BE2C (cell line): ENCODE measurements around a stretch of chr19.

GRCh38 chr19:4338996-4339395 lies 369 bp upstream of the STAP2 start:
- RRBS, result no CpG with 5 or more reads among the region's 10 CpGs

DNA sequence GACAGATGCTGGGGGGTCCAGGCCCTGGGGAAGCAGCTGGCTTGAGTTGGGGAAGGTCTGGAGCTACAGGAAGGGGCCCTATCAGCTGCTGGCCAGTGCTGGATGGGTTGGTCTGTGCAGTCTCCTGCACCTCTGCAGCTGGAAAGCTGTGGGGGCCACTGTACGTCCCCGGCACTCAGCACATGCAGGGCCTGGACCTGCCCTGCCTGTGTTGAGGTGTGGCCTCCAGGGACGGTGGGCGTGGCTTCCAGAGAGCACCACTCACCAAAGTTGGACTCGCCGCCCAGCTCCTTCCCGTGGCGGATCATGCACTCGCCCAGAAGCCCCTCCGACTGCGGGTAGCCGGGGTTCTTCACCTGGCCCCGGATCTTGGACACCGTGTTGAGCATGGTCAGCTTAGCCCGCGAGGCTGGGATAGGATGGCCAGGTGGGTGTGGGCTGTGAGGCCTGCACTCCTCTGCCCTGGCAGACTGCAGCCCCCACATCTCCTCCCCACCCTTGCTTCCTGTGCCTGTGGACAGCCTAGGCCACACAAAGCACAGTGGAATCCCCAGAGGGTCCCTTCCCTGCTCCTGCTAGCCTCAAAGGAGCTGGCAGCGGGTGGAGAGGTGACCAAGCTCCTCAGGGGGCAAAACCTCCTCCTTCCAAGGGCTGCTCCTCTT lies 22.0 kb downstream of the MPND start:
- RRBS, result no CpG with 5 or more reads among the region's 17 CpGs

DNA sequence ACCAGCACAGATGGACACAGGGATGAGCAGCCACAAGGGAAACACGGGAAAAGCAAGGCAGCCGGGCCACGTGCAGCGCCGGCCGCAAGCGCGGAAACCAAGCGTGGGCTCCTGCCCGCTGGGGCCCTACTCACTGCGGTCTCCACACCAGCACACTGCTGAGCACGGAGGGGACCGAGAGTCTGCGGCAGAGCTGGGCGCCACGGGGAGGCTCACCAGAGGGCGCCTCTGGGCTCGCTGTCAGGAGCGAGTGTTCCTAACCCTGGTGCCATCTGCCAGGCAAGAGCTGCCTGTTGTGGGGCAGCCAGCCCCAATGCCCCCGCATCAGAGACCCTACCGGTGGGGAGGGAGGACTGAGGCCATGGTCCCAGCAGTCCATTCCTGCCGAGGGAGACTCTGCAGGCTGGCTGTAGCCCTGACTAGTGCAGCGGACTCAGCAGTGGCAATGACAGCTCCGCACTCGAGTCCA lies 26.6 kb downstream of the MPND start:
- RRBS, result no CpG with 5 or more reads among the region's 25 CpGs

DNA sequence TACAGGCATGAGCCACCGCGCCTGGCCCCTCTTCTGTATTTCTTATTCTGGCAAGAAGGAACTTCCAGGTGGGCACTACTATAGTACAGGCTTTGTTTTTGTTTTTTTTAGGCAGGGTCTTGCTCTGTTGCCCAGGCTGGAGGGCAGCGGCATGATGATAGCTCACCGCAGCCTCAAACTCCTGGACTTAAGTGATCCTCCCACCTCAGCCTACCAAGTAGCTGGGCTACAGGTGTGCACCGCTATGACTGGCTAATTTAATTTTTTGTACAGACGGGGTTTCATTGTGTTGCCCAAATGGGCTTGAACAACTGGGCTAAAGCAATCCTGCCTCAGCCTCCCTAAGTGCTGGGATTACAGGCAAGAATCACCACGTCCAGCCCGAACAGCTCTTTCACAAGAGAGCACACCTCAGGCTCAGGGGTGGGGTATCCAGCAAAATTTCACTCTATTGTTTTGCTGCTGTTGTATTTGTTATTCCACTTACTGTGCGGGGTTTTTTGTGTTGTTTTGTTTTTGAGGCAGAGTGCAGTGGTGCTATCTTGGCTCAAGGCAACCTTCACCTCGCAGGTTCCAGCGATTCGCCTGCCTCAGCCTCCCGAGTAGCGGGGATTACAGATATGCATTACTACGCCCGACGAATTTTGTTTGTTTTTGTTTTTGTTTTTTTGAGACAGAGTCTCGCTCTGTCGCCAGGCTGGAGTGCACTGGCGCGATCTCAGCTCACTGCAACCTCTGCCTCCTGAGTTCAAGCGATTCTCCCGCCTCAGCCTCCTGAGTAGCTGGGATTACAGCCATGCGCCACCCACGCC lies 12.9 kb downstream of the SH3GL1 start:
- RRBS, result no CpG with 5 or more reads among the region's 25 CpGs

GRCh38 chr19:4447268-4447724 lies 10.3 kb downstream of the UBXN6 start:
- RRBS, result 90% methylated on average over 6 of the region's 11 CpGs

DNA sequence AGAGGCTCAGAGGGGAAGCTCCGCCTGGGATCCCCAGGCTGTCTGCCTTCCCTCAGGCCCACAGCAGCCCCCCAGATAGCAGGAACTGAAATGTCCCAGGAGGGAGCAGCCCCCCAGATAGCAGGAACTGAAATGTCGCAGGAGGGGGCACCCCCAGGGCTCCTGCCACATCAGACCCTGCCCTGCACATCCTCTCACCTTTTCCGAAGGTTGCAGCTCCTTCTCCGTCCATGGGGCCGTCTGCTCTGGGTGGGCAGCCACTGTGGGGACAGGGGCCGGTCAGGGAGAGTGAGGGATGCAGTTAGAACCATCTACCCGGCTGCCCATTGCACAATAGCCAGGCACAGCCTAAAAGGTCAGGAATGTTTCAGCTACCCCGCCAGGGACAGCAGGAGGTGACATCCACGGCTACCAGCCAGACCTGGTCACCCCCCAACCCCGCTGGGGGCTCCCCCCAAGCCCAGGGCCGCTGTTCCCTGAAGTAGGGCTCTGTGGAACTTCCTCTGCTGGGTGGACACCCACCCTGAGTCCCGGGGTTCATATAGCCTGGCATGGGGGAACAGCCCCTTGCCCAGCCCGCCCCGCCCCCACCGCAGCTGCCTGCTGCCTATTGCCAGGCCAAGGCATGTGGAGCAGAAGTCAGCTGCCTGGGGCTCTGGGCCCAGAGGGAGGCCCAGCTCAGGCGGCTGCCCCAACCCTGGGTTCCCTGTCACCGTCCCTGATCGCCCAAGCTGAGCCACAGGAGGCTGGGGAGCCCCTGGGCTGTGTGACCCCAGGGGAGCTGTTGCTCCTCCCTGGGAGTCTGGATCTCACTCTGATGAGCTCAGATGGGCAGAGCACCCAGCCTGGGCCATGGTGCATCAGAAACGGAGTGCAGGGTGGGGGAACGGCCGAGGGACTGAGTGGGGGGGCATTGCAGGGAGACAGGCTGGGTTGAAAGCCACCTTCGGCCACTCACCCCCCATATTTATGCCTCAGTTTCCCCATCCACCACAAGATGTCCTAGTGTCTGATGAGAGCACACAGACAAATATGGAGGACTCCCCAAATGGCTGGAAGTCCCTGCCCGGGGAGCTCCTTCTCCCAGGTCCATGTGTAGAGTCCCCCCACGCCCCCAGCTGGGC lies 1.5 kb downstream of the PLIN4 start:
- RRBS, result no CpG with 5 or more reads among the region's 24 CpGs

GRCh38 chr19:4556491-4556835 lies 3.0 kb downstream of the SEMA6B start:
- RRBS, result no CpG with 5 or more reads among the region's 14 CpGs

DNA sequence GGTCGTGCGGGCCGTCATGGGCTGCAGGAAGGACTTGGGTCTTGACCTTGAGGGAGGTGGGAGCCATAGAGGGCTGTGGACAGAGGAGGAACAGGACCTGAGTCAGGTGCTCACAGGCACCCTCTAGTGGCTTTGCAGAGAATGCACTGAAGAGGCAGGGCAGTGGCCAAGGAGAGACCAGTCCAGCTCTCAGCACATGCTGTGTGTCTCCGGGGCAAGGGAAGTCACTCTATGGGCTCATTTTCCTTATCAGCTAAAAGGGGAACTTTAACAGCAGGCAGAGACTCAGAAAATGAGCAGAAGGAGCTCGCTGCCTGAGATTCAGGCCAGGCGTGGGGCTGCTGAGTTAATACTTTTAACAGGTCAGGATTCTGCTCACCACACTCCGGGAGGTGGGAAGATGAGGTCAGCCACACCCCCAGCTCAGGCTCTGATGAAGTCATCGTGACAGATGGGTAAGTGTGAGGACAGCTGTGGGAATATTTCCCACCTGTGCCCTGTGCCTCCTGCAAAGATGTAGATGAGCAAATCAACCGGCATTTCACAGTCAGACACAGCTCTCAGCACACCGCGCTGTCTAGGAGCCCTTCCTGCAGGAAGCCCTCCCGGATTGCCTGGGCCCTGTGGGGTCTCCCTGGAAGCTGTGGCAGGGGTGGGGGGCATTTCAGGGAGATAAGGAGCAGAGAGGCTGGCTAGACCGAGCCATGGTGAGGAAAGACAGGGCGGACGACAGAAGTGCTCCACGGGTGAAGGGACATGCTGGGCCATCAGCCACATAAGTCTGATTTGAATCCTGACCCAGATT lies 5.8 kb upstream of the TNFAIP8L1 start:
- RRBS, result 31% methylated on average over 2 of the region's 16 CpGs

DNA sequence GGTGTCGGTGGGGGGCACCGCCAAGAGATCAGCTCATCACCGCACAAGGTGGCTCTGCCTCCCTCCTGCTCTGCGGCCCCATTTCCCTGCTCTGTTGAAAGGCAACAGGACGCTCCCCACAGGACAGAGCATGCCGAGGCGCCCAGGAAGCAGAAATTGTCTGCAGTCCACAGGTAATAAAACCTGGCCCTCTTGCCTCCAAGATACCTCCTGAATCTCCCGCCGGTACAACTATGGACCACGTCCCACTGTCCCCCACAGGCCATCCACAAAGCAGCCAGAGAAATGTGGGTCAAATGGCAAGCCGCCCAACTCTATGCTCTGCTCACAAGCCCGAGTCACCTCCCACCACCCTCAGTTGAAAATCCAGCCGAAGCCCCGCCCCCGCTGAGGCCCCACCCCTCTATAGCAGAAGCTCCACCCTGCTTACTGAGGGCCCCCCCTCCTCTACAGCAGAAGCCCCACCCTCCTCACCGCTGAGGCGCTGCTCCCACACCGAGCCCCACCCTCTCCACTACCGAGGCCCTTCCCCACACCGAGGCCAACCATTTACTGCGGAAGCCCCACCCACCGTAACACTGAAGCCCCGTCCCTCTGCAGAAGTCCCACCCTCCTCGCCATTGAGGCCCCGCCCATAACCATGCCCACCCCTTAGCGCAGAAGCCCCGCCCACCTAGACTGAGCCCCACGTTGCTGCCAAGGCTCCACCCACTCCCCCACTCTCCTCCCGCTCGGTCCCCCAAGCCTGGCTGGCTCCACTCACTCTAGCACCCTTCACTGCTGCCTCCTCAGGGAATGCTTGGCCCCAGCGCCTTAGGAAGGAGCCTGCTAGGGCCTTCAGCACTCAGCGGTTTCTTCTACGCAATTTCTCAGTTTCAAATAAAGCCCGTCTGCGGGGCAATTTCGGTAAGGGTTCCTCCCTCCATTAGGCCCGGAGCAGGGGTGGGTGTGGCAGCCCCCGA lies 8.8 kb upstream of the MYDGF start:
- RRBS, result no CpG with 5 or more reads among the region's 38 CpGs

DNA sequence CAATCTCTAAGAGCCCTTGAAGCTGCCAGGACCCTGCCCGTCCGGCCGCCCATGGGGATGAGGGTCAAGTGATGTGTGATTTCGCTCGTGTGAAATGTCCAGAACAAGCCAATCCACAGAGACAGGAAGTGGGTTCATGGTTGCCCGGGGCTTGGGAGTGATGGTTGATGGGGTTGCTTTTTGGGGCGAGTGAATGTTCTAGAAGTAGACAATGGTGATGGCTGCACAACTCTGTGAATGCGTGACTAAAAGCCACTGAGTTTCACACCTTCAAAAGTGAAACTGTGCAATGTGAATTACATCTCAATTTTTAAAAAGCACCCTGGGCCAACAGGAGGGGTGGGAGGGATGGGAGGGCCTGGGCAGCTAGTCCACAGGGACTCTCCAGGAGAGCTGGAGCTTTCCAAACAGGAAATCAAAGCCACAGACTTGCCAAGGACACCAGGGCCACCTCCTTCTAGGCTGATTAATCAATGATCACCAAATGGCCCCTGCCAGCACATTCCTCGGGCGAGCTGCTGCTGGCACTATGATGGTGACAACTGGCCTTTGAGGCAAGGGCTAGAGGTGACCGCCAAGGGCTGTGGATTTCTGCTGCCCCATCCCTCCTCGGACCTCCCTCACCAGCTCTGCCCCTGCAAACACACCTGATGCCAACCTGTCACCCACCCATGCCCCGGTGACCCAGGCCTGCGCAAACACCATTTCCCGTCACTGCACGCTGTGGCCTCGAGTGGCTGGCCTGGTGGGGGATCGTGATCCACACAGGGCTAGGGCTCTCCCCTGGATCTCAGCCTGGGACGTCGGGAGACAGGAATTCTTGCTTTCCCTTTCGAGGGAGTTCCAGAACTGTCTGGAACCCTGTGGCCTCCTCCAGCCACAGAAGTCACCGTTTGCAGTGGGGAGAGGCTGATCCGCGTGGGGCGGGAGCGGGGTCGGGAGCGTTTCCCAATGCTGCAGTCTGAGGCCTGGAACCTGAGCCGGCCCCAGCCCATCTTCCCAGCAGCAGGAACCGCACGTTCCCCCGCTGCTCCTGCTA lies 13.8 kb downstream of the DPP9 start:
- RRBS, result 68% methylated on average over 4 of the region's 32 CpGs

DNA sequence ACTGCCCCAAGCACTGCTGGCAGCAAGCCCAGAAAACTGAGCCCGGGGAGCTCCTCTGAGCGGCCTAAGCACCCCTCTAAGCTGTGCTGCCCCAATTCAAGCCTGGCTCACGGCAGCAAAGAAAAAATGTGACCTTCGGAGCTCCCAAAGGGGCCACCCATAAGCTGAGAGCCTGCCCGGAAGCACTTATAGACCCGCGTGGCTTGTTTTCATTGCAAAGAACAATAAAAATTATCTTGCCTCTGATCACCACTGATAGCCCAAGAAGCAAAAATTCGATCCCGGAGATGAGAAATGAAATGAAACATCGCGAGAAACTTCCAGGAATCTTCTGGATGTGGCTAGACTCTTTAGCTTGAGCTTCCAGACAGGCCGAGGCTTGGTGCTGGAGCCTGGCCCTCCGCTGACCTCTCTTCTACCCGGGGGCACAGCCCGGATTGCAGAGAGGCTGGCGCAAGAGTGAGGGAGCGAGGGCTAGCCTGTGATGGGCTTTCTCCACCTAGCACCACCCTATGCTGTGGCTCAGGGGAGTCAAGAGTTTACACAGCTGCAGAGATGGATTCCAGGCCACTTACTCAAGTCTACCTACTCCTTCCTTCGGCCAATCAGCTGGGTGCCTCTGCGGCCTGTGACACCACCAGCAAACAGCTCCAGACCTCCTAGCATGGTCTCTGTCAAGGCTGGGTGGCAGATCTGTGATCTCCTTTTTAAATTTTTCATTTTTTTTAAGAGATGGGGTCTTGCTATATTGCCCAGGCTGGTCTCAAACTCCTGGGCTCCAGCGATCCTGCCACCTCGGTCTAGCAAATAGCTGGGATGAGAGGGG lies 6.1 kb downstream of the DPP9 start:
- RRBS, result 27% methylated on average over 5 of the region's 21 CpGs

DNA sequence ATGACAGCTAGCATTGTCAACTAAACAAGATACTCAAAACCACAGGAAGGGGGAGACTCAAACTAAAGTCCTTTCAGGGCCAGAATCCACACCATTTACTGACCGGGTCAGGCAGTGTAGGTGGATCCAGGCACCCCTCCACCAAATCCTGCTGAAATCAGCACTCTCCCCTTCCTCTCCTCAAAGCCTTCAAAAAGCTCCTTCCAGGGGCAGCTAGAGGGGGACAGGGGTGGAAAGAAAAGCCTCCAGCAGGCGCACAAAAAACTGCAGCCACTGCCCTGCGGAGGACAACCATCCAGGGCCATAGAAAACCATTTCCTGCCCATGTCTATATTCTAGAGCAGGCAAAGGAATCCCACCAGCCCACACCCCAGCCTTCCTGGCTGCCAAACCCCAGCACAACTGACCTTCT lies 1.5 kb downstream of the DPP9 start:
- RRBS, result no CpG with 5 or more reads among the region's 3 CpGs

DNA sequence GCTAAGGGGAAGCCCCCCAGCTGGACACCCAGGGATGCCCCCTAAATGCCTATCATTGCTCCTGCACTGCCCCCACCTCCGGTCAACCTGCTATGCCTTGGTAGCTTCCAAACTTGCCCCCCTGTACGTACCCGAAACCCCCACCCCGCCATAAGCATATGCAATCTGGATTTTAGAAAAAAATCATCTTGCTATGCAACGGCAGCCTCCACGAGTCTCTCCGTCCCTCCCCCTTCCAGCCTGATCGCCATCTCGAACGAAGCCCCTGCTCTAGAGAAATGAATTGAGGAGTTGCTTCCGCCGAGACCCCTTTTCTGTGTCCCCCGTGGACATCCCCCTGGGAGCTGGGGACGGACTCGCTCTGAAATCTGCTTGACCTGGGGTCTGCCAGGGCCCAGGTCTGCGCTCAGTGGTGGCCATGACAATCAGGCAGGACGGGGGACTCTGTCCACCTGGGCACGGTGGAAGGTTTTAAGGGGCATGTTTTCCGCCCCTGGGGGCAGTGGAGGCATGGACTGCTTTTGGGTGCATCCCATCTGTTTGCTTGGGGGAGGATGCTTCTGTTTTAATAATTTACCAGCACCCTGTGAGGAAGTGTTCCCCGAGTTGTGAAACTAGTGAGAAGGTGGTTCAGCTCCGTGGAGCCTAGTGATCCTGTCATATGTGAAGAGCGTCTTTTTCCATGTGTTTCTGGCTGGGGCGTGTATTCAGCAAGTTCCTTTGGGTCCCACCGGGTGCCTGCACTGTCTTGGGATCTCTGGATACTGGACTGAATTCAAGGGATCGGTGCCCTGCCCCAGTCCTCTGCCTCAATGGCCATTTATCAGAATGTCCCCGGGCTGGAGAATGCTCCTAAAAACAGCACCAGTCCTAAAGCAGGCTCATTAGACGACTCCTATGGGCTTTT lies 1.1 kb downstream of the KDM4B start:
- RRBS, result under 1% methylated on average over 2 of the region's 27 CpGs

DNA sequence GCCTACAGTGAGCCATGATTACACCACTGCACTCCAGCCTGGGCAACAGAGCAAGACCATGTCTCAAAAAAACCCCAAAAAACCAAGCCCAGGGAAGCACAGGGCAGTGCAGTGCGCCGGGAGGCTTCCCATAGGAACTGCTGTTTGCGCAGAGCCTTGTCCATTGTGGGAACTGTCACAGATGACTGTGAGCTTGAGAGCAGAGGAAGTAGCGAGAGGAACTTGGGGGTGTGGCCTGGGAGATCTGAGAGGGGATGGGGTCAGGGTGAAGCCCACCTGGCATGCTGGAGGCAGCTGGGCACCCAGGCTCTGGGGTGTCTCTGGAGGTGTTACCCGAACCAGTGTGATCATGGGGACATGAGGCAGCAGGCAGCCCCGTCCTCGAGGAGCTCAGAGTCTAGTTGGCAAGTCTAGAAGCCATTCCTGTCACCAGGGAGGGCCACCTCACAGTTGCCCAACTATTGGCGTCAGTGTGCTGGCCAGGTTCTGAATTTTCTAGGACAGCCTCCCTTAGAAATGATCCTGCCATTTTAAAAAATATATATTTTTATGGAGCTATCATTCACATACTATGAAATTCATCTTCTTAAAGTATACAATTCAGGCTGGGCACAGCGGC lies 10.4 kb downstream of the KDM4B start:
- RRBS, result no CpG with 5 or more reads among the region's 9 CpGs

- RRBS, result 61% methylated on average over 11 of the region's 29 CpGs
Observed at GRCh38 chr19:5048538-5049177, 79.7 kb downstream of the KDM4B start.

DNA sequence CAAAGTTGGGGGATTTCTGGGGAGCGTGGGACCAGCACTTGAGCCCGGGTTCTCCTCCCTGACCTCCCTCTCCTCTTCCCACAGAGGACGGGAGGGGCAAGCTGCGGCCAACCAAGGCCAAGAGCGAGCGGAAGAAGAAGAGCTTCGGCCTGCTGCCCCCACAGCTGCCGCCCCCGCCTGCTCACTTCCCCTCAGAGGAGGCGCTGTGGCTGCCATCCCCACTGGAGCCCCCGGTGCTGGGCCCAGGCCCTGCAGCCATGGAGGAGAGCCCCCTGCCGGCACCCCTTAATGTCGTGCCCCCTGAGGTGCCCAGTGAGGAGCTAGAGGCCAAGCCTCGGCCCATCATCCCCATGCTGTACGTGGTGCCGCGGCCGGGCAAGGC lies 162.1 kb downstream of the KDM4B start:
- RRBS, result 94% methylated on average over 7 of the region's 18 CpGs

GRCh38 chr19:5131374-5132503 lies 162.8 kb downstream of the KDM4B start:
- RRBS, result no CpG with 5 or more reads among the region's 36 CpGs

DNA sequence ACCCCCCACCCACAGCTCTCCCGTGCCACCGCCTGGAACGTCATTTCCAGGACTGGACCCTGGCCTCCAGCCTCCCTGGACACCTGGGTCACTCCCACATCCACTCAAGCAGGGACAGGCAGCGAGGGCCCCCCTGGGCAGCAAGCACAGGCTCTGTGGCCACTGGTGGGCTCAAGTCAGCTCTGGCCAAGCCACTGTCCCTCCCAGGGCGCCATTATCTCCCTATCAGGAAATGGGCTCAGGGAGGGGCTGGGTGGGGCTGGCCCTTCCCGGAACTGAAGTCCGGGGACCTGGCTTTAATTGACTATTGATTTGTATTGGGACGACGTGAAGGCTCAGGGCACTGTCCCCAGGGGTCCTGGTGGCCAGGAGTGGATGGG lies 49.8 kb downstream of the PTPRS start:
- RRBS, result no CpG with 5 or more reads among the region's 9 CpGs

- RRBS, result 1% methylated on average over 13 of the region's 28 CpGs
Observed at GRCh38 chr19:5292686-5293101, 47.9 kb downstream of the PTPRS start.

GRCh38 chr19:5336411-5336922 lies 4.1 kb downstream of the PTPRS start:
- RRBS, result no CpG with 5 or more reads among the region's 16 CpGs